Natural killer cell (primary cell): ENCODE data around the genes ANKRD33B, DAP and DNAH5.

- PRO-cap: no peak
Observed at GRCh38 chr5:6585145-6585596, 47.7 kb downstream of the NSUN2 start.

DNA sequence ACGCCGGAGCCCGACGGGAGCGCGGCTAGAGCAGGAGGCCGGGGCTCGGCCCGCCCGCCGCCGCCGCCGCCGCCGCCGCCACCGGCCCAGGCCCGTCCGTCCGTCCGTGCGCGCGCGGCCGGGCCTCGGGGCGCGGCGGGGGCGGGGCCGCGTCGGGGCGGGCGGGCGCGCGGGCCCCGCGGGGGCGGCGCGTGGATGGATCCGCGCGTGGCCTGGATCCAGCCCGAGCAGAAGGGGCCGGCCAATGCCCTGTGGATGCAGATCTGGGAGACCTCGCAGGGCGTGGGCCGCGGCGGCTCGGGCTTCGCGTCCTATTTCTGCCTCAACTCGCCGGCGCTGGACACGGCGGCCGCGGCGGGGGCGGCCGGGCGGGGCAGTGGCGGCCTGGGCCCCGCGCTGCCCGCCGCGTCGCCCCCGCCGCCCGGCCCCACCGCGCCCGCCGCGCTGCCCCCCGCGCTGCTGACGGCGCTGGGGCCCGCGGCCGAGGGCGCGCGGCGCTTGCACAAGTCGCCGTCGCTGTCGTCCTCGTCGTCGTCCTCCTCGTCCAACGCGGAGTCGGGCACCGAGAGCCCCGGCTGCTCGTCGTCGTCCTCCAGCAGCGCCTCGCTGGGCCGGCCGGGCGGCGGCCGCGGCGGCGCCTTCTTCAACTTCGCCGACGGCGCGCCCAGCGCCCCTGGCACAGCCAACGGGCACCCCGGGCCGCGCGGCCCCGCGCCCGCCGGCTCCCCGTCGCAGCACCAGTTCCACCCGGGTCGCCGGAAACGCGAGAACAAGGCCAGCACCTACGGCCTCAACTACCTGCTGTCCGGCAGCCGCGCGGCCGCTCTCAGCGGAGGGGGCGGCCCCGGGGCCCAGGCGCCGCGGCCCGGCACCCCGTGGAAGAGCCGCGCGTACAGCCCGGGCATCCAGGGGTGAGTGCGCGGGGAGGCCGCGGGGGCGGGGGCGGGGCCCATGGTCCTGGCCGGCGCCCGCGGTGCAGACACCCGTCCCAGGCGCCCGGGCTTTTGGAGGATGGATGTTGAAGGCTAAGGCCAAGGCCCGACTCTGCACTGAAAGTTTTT, 887 bp downstream of the TENT4A start:
- PRO-cap: bidirectional peak, plus-strand start at position 230 of the sequence, minus-strand start at position 98 of the sequence

- PRO-cap: no peak
Observed at GRCh38 chr5:6748017-6748734, 34.9 kb downstream of the TENT4A start.

DNA sequence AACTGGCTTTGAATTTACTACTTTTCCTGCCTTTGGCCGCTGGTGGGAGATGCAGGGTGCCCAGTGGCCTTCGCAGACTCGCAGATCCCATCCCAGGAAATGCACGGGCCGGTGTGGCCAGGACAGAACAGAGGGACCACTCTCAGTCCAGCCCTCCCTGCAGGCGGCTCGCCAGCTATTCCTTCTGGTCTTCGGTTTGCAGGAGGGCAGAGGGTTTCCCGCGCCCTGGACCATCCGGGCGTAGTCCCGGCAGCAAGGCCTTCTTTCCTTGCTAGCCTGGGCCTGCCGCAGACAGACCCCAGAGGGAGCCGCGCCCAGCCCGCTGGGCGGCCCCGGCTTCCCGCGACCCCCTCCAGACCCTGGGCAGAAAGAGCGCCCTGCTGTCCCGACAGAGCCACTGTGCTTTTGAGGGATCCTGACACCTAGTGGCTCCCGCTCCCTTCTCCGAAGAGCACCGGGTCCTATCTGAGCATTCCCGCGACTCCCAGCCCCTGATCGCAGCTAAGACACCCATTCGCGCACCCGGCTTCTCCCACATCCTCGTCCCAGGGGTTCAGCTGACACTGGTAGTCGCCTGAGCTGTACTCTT, 1.2 kb downstream of the CFAP90 start:
- PRO-cap: no peak

- PRO-cap: no peak
Observed at GRCh38 chr5:8062408-8063063, 193.6 kb downstream of the MTRR start.

DNA sequence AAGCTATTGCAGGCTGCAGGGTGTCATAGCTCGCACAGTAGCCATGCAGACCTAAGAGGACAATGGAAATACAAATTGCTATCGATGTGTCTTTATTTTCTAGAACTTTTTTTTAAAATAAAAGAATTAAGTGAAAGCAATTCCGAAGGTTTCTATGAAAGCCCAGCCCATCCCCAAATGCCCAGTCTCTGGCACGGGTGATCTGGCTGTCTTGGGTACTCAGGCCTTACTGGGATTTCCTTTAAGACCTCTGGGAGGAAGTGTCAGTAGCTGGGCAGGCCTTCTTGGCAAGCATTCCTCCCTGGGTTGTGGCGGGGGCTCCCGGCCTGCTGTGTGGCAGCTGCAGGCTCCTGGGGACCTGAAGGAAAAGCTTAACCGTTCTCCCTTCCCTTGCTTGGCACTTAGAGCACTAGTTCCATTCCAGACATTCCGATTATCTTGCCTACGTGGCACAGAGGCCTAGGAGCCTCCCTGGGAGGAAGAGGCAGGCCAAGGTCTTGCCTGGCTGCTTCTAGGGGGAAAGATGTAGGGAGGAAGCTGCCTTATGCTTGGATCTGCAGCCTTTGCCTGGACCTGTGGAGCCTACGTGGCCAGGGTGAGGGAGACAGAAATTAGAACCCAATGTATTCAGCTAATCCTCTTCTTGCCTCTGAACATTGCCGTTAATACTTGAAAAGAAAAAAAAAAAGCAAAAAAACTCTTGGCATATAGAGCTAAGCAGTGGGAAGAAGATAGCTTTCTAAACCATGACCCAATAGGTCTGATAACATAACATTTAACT, 1.7 kb upstream of the SEMA5A start:
- PRO-cap: no peak

- PRO-cap: no peak
Observed at GRCh38 chr5:10265182-10266101, 15.4 kb downstream of the CCT5 start.

- PRO-cap: no peak
Observed at GRCh38 chr5:10563044-10563654, 721 bp upstream of the ANKRD33B start.

- PRO-cap: bidirectional peak, plus-strand start at chr5:10564310, minus-strand start at chr5:10564169
Observed at GRCh38 chr5:10563655-10564470, at the start of gene ANKRD33B. Gene ANKRD33B, plus strand, starts transcription at chr5:10564070.

- PRO-cap: no peak
Observed at GRCh38 chr5:10631653-10632024, 67.8 kb downstream of the ANKRD33B start.

DNA sequence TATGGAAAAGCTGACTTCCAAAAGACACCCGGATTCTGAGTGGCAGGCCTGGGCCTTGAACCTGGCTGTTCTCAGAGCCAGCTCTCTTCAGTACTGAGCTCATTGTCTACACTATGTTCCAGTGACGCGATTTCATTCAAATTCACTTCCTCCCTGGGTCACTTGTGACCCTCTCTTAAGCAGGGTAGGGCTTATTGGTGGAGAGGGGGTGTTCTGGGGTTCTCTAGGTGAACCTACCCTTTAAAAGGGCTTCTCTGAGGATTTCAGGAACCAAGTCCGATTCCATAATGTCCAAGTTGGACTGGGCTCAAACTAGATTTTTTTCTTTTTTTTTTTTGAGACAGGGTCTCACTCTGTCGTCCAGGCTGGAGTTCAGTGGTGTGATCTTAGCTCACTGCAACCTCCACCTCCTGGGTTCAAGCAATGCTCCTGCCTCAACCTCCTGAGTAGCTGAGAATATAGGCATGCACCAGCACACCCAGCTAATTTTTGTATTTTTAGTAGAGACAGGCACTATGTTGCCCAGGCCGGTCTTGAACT, 70.3 kb downstream of the ANKRD33B start:
- PRO-cap: no peak

DNA sequence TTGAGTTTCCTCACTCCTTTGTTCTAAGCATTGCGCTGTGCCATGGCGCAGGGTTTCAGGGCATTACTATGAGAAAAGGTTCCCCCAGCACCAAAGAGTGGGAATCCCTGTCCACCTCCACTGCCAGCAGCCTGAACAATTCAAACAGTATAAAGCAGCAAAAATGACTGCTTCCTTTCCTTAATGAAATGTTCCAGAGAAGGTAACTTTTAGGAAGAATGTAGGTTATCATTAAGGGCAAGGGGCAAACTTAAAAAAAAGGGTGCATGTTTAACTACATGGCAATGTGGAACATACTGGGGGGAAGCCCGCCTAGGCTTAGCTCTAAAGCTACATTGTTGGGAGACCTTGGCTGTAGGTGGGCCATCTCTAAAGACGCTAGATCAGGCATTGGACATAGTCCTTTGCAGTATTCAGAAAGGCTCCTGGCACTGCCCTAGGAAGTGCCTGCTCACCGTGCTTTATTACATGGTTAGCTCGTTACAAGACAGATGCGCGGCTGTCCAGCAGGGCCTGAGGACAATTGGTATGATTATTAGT, 64.2 kb downstream of the DAP start:
- PRO-cap: no peak

GRCh38 chr5:10760547-10761638, at the start of gene DAP:
Gene DAP, minus strand, starts transcription at chr5:10761234.
- PRO-cap: bidirectional peak, plus-strand start at chr5:10761009, minus-strand start at chr5:10761042; bidirectional peak, plus-strand start at chr5:10761486, minus-strand start at chr5:10761148; bidirectional peak, plus-strand start at chr5:10761712, minus-strand start at chr5:10761591

DNA sequence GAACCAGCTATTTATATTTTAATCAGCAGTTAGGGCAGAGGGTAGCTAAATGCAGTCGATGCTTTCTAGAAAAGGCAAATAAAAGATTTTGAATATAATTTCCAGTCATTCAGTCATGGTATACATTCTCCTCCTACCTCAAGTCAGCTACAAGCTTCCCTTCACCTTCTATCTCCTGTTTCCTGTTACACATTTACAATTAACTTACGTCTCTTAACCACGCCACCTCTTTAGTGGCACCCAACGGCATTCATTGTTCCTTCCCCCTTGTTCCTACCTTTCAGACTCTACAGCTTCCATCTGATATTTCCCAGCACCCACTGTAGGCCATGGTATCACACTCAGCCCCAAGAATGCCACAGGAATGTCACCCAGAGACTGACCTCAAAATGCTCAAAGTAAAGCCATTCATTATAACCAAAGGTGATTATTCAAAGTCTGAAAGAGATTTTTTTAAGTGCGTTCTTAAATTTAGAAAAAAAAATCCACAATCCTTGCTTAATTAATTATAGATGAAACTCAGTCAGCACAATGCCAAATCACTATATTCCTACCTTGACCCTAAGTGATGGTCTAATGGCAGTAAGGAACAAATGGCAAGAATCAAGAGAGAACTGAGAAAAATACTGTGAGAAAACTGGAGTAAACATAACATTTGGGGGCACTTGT, 52.3 kb downstream of the CTNND2 start:
- PRO-cap: no peak

GRCh38 chr5:11902118-11902825, 2.0 kb downstream of the CTNND2 start:
- PRO-cap: no peak

GRCh38 chr5:11903130-11904133, 814 bp downstream of the CTNND2 start:
- PRO-cap: no peak

- PRO-cap: no peak
Observed at GRCh38 chr5:12624557-12625140, 720.4 kb upstream of the CTNND2 start.

DNA sequence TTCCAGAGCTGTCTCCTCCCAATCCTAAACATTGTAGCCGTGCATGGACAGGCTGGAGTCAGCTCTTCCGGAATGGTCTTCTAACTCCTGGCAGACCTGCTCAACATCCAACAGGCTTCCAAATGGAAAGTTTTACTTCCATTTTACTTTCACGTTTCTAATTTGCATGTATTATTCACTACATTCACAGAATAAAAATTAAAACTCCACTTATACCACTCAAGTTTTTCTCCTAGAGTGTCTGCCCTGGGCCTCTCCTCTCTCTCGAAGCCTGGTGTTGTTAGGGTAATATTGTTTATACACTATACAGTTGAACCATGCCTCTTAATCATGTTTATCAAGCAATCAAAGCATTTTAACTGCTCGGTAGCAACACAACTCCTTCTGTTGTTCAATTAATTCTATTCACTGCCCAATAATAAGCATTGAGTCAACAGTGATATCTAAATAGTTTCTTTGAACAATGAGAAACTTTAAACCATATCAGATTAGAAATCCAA, at the start of gene DNAH5:
Gene DNAH5 (minus strand): TSS at position 282 of the 500 bp plus-strand sequence.
- PRO-cap: no peak

GRCh38 chr5:14010836-14012192, 66.8 kb upstream of the DNAH5 start:
- PRO-cap: no peak

GRCh38 chr5:14154024-14154457, 10.9 kb downstream of the TRIO start:
- PRO-cap: no peak